ENCODE measurements around the gene NPTX1.

- PRO-cap: no peak
- RAMPAGE, long total RNA, 4 experiments: no peak in any of the 4 experiments
These were observed 9.6 kb downstream of the RNF213 start for GRCh38 chr17:80270208-80270635.

- PRO-cap: no peak
- RAMPAGE, long total RNA, 4 experiments: start-site peak on the plus strand in 1 of 4 experiments, at chr17:80273266-80273282 at its widest, 22 reads per replicate
These were observed 12.4 kb downstream of the RNF213 start for GRCh38 chr17:80272871-80273607.

- PRO-cap: no peak
- RAMPAGE, long total RNA, 4 experiments: no peak in any of the 4 experiments
These were observed 27.9 kb downstream of the RNF213 start for GRCh38 chr17:80288524-80288956.

DNA sequence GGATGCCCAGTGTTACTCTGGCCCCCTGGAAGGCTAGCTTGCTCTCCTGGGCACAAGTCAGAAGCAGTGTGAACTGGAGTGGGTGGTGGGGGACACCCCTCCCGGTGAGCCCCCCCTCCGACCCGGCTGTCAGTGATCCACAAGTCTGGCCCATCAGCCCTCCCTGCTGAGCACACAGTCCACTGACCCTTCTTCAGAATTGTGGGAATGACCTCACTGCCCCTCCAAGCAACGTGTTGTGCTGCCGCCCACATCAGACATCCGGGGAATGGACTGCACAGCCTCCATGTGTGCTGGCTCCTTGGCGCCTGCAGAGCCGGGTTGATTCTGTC is 20.0 kb downstream of the NPTX1 start:
- PRO-cap: no peak
- RAMPAGE, long total RNA, 4 experiments: no peak in any of the 4 experiments

GRCh38 chr17:80476448-80477007 is at the start of gene NPTX1:
Gene NPTX1 (minus strand): TSS chr17:80476607.
- PRO-cap: unidirectional peak, minus-strand start at chr17:80476607
- RAMPAGE, long total RNA, 4 experiments: no peak in any of the 4 experiments

- PRO-cap: no peak
- RAMPAGE, long total RNA, 4 experiments: no peak in any of the 4 experiments
These were observed 55.6 kb downstream of the RPTOR start for GRCh38 chr17:80600390-80600581.

GRCh38 chr17:80678514-80679026 is 133.9 kb downstream of the RPTOR start:
- PRO-cap: no peak
- RAMPAGE, long total RNA, 4 experiments: no peak in any of the 4 experiments

DNA sequence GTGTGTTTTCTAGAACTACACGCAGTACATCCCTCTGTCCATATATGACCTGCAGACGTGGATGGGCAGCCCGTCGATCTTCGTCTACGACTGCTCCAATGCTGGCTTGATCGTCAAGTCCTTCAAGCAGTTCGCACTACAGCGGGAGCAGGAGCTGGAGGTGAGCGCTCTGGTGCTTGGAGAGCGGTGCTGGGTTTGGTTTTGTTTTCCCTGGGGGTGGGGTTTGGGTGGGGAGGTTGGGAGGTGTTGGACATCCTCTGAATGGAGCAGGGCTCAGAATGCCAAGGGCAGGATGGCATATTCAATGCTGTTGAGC is 185.9 kb downstream of the RPTOR start:
- PRO-cap: no peak
- RAMPAGE, long total RNA, 4 experiments: no peak in any of the 4 experiments

- PRO-cap: no peak
- RAMPAGE, long total RNA, 4 experiments: no peak in any of the 4 experiments
These were observed 98.9 kb upstream of the CHMP6 start for GRCh38 chr17:80892541-80893358.

DNA sequence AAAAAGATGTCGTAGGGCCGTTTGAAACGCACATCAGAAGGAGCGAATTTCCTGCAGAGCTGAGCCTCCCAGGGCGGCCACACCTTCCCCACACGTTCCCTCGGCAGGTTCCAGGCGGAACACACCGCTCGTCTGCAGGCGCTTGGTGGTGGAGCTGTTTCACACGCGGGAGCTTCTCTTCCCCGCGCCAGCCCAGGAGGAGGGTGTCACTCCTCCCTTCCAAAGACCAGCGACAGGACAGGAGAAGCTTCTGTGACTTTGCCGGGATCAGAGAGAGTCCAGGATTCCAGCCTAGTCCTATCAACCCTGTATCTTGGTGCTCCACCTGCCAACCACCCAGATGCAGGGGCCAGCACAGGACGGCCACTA is 11.5 kb upstream of the BAIAP2 start:
- PRO-cap: unidirectional peak, plus-strand start at position 93 of the sequence
- RAMPAGE, long total RNA, 4 experiments: no peak in any of the 4 experiments

DNA sequence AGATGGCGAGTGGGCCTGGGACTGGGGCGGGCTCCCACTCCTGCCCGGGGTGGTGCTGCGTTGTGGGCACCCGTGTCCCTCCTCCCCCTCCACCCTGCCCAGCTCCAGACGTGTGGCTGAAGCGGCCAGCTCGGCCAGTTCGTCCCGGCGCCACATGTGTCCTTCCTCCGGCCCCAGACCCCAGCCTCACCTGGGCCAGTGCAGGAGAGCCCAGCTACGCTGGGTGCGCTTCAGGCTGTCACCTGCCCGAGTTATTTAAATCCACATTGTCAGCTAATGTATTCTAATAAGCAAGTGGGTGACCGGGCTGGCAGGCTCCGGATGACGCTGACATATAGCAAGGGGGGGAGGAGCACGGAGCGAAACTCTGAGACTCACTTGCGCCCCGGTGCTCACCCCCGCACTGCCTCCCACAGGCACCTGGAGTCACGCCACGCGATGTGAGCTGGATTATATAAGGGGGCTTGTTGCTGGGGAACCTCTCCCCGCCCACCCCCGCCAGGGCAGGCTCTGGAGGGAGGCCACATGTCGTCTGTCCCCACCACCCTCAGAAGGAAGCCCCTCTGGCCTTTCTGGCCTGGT is 7.2 kb upstream of the BAIAP2 start:
- PRO-cap: no peak
- RAMPAGE, long total RNA, 4 experiments: no peak in any of the 4 experiments

GRCh38 chr17:81082715-81083710 is 48.1 kb downstream of the BAIAP2 start:
- PRO-cap: no peak
- RAMPAGE, long total RNA, 4 experiments: no peak in any of the 4 experiments

DNA sequence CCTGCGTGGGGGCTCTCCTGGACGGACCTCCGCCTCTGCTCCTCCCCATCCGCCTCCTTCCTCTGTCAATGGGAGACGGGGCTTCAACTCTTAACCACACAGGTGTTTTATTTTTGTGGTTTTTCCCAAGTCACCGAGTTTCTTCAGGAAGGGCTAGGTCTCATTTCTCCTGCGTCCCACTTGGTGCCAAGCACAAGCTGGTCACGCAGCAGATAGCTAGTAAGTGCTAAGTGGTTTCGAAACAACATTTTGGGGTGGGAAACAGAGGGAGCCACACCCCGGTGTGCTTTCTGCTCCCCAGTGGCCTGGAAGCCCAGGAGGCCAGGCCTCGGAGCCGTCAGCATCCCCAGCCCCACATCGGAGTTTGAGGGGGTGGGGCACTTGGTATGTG is 55.4 kb downstream of the BAIAP2 start:
- PRO-cap: no peak
- RAMPAGE, long total RNA, 4 experiments: no peak in any of the 4 experiments

GRCh38 chr17:81130212-81131424 is 34.7 kb upstream of the PVALEF start:
- PRO-cap: no peak
- RAMPAGE, long total RNA, 4 experiments: no peak in any of the 4 experiments

GRCh38 chr17:81270749-81271246 is 24.3 kb downstream of the SLC38A10 start:
- PRO-cap: no peak
- RAMPAGE, long total RNA, 4 experiments: no peak in any of the 4 experiments

- PRO-cap: unidirectional peak, minus-strand start at chr17:81351585
- RAMPAGE, long total RNA, 4 experiments: no peak in any of the 4 experiments
These were observed 43.7 kb upstream of the BAHCC1 start for GRCh38 chr17:81351468-81352027.

DNA sequence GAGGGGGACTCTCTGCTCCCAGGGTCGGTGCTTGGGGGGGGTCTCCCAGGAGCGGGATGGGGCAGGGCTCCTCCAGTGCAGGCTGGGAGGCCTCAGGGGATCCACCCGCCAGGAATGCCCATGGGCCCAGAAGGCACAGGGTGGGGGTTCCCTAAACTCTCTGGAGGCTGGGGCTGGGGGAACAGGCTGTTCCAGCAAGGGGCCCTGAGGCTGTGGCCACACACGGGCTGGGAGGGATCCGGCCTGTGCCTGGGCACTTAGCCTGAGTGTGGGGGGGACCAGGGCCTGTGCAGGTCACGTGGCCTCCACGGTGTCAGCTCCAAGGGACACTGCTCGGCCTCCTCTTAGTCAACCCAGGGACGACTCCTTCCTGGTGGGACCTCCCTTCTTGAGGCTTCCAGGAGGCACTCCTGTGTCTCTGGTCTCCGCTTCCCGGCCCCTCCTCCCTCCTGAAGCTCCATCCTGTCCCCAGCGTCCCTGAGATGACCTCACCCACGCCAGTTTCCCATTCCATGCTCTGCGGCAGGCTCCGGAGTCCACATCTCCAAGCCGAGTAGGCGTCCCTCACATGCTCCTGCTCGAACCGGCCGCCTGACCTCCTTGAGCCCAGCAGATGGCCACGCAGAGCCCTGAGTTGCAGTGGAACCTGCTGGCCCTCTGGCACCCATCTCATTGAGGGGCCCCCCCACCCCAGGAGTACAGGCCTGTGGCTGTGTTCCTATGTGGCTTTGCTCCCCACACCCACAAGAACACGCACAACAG is 23.0 kb upstream of the BAHCC1 start:
- PRO-cap: no peak
- RAMPAGE, long total RNA, 4 experiments: no peak in any of the 4 experiments

GRCh38 chr17:81390746-81391778 is 4.2 kb upstream of the BAHCC1 start:
- PRO-cap: no peak
- RAMPAGE, long total RNA, 4 experiments: no peak in any of the 4 experiments

DNA sequence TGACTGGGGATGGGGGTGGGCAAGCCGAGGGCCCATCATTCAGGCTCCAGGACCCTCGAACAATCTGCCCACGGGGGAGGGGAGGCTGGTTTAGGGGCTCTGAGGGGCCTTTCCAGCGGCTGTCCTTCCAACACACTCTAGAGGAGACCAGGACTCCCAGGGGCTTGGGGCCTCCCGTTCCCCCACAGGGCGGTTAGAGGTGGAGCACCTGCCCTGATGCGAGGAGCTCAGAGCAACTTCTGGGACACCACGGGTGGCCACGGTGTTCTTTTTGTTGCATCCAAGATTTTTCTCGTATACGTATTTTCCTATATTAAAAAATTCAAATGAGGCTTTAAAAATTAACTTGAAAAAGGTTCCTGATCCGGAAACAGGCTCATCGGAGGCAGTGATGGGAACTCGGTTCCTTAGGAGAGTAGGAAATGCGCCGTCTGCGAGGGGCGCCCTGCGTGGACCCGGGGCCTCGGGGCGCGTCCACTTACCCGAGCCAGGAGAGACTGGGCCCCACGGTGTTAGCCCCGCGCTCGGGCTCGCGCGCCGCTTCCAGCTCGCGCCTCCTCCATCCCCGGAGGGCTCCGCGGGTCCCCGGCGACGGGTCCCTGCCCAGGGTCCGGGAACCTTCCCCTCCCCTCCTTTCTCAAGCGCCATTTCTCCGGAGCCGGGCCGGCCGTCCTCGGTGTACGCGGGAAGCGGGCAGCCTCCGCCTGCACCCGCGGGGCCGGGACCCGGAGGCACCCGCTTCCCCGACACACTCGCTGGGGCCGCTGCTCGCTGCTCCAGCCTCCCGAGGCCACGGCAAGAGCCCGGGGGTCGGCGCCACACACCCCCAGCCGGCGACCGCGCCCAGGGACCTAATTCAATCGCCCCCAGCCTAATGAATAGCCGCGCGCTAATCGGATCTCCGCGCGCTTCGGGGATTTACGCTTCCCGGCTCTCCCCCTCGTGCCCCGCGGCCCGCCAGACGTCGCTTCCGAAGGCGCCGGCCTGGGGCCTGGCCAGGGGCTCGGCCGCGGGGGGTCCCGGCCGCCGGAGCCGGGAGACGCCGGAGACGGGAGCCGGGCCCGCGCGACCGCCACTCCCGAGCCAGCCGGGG is 2.3 kb upstream of the BAHCC1 start:
- PRO-cap: no peak
- RAMPAGE, long total RNA, 4 experiments: start-site peak on the minus strand in 1 of 4 experiments, centred at position 226 of the sequence, 15 reads per replicate

GRCh38 chr17:81396321-81397385 is 1.4 kb downstream of the BAHCC1 start:
- PRO-cap: bidirectional peak, plus-strand start at chr17:81396914, minus-strand start at chr17:81396777; bidirectional peak, plus-strand start at chr17:81397269, minus-strand start at chr17:81397236
- RAMPAGE, long total RNA, 4 experiments: no peak in any of the 4 experiments